B cell (primary cell): ENCODE results near the gene CDK5RAP2.

DNA sequence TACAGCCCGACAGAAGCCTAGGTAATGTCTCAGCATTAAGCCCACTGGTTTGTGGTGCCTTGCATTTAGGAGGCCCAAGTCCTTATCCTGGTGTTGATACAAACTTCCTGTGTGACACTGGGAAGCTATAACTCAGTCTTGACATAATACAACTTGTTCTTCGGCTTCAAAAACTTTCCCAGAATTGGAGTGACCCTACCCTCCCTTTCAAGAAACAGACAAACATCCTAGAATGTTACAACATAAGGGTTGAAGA, 21.1 kb downstream of the TLR4 start:
- PRO-cap = no peak
- CAGE, long polyA plus RNA = no peak

DNA sequence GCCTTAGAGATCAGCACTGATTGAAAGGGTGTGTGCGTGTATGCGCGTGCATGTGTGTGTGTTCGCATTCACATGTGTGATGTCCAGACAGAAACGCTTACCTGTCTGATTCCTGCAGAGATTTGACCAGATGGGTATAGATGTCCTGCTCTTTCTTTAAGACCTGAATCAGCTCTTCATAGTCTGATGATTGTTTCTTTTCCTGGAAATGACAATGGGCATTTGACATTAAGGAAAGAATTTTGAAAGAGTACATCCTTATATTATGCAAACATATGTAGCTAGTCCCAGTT, 102.8 kb downstream of the CDK5RAP2 start:
- PRO-cap = no peak
- CAGE, long polyA plus RNA = no peak

DNA sequence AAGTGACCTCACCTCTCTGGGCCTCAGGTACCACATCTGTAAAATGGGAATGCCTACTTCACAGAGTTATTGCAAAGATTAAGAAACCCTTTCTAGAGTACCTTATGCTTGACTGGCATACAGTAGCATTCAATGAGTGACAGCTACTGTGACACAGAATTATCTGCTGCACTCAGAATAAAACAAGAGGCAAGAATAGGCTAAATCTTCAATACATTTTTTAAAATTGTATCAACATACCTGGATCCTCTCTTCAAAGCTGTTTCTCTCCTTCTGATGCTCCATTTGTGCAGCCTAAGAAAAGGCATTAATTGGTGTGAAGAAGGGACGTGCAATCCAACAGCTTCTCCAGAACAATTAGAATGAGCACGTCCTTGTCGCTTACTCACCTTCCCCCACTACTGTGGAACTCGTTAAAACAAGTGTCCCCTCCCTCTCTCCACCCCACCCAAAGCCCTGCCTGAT, 51.4 kb downstream of the CDK5RAP2 start:
- PRO-cap = no peak
- CAGE, long polyA plus RNA = no peak

DNA sequence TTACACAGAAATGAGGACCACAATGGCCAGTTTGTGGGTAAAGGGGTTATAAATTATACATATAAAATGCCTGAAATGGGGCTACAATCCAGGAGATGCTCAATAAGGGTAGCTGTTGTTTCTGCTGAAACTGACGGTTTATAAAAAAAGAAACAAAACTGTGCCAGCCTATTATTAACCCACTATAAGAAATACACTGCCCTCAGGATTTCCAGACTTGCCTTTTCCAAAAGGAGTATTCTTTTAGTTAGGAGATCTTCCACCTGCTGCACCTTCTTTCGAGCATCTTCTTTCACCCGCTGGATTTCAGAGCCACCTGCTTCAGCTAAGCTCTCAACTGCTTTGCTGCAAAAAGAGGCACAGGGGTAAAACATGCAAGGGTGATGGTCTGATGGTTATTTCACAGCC, 41.1 kb downstream of the CDK5RAP2 start:
- PRO-cap = no peak
- CAGE, long polyA plus RNA = no peak

DNA sequence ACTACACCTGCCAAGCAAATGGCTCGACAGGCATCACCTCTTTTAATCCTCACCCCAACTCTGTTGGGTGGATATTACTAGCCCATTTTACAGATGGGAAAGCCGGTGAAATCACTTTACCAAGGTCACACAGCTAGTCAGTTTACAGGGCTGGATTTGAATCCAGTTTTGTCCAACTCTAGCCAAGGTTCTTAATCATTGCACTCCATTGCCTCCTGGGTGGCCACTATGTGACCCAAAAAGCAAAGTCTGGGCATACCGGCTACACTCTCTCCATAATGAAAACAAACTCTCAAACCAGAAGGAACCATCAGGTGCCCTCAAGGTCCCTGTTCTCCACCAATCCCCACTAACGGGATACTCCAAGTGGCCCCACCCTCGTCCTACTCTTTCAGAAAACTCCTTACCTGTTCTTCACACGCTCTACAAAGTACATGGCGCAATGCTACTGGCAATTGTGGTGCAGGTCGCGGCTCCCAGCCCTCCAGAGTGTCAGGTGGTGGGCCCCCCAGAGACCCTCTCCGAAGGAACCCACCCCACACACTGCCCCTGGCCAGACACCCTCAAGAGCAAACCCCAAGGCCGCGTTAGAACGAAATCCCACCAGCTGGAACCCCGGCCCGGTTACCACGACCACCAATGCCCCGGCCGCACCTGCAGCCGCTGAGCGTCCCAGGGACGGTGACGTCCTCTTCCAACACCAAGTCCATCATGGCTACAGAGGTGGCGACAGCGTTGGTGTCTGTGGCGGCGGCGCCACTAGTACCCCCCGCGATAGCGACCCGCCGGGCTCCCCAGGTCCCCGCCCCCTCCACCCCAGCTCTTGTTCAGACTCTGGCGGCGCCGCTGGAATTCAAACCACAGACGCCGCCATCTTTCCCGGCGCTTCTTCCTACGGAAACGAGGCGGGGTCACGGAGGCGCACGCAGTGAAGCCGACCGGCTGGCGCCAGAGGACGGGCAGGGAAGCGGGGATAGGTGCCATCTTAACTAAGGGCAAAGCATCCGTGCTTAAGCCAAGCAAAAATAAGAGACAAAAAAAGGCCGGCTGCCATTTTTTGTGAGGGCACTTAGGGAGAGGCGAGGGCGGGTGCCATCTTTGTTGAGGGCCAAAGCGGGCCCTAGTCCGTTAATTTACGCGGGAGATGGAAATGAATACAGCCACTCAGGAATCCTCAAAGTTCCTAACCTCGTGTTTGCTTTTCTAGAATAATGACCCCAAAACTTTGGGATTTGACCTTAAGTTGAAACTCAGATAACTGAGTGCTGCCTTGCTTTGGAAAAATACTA, at the start of gene CDK5RAP2:
Gene CDK5RAP2 (minus strand): TSS at position 902 of the 1,289 bp plus-strand sequence.
- PRO-cap = bidirectional peak, plus-strand start at position 733 of the sequence, minus-strand start at position 715 of the sequence; bidirectional peak, plus-strand start at position 1,067 of the sequence, minus-strand start at position 894 of the sequence
- CAGE, long polyA plus RNA = no peak

DNA sequence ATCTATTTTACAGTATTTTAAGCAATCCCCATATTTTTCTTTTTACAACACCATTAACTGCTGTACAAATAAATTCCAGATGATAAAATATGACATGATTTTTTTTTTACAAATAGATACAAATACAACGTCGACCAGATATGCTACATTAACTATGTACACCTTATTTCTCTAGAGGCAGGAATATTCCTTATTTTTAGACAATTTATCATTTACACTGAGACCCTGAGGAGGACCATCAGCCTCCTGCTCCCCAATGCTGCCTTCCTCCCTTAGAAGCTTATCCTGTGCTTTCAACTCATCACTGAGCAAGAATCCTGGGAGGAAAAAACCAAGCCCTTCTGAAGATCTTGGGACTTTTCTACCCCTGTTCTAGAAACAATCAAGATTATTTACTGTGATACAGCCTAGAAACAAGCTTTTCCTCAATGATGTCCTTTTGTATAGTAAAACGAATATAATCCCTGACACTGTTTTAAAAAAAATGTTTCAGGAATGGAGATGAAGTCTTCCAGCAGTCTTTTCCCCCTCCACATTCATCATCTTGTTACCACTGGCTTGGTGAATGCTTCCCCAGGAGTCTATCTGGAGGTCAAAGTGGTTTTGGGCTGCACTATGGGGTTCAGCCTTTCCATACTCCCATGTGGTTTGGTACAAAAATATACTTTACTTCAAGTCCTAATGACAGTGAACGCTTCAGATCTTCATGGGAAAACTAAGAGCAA, 24.5 kb upstream of the CDK5RAP2 start:
- PRO-cap = no peak
- CAGE, long polyA plus RNA = no peak

- PRO-cap = no peak
- CAGE, long polyA plus RNA = no peak
These were observed 29.1 kb upstream of the CDK5RAP2 start for GRCh38 chr9:120608804-120609658.

DNA sequence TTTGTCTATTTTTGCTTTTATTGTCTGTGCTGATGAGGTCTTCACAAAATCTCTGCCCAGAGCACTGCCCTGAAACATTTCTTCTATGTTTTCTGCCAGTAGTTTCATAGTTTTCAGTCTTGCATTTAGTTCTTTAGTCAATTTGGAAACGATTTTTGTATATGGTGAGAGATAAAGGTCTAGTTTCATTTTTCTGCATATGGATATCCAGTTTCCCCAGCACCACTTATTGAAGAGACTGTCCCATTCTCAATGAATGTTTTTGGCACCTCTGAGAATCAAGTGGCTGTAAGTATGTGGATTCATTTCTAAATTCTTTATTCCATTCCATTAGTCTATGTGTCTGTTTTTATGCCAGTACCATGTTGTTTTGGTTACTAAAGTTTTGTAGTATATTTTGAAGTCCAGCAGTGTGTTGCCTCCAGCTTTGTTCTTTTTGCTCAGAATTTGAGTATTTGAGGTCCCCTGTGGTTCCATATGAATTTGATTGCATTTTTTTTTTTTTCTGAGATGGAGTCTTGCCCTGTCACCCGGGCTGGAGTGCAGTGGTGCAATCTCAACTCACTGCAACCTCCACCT, 51.1 kb upstream of the CDK5RAP2 start:
- PRO-cap = no peak
- CAGE, long polyA plus RNA = no peak

DNA sequence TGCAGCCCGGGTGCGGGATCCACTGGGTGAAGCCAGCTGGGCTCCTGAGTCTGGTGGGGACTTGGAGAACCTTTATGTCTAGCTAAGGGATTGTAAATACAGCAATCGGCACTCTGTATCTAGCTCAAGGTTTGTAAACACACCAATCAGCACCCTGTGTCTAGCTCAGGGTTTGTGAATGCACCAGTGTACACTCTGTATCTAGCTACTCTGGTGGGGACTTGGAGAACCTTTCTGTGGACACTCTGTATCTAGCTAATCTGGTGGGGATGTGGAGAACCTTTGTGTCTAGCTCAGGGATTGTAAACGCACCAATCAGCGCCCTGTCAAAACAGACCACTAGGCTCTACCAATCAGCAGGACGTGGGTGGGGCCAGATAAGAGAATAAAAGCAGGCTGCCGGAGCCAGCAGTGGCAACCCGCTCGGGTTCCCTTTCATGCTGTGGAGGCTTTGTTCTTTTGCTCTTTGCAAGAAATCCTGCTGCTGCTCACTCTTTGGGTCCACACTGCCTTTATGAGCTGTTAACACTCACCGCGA, 32.6 kb upstream of the MEGF9 start:
- PRO-cap = no peak
- CAGE, long polyA plus RNA = no peak

DNA sequence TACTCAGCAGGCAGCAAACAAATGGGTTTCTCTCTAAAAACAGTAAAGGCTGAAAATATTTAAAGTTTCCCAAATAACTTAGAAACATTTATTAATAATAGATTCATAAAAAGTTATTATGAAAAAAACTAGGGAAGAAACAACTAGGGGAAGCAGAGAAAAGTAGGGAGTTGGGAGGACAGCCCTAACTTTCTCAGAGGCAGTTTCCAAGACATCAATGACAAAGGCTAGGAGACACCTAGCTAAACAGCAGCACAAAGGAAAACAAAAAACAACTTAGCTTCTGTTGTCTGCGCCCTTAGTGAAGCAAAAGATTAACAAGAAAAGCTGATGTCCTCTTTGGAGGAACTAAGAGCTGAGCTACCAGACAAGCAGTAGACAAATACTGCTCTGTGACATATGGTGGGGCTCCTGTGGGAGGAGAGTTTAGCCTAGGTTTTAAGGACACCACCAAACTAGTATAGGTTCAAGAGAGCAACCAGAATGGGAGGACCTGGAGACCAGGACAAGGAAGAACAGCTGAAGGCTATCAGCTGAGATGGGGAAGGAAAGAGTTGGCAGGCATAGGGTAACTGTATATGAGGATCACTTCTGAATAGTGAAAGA, 27.4 kb downstream of the FBXW2 start:
- PRO-cap = no peak
- CAGE, long polyA plus RNA = no peak

DNA sequence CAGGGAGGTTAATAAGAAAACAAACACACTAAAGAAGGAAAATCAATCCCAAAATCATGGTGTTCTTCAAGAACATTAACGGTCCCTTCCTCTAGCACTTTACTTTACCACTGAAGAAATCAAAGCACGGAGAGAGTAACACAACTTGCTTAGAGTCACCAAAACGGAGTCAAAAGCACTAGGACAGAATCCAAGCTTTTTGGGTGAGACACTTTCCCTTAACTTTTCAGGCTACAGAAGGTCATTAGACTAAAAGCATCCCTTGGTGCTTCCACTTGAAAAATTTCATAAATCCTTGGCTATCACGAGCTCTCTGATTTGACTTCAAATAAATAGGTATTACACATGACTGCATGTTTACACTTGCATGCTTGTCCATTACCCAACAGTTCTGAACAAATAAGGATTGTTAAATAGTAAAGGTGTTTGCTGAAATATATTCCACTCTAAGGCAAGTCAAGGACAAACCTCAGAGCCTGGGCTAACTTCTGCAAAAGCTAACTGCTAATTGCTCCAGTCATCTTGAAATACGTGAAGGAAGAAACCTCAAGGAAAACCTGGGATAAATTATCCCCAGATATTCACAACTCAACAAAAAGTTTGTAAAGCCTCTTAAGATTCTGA, 14.5 kb downstream of the FBXW2 start:
- PRO-cap = no peak
- CAGE, long polyA plus RNA = no peak

DNA sequence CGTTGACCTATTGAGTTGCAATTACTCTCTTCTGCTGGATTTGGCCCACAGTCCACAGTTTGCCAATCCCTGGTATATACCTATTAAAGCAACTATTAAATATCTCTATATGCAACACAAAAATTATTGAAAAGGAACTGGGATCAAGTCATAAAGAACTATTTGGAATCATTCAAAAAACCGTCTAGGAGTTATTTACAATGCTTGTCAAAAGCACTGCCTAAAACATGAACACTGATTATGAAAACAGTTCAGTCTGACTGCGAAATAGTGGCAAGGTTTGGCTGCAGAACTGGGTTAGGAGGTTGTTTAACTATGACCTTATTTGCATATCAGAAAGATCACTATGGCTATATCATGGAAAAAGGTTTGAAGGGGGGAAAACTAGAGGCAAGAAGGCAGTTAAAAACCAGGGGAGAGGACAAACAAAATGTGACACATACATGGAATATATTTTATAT, 12.0 kb downstream of the FBXW2 start:
- PRO-cap = no peak
- CAGE, long polyA plus RNA = no peak

- PRO-cap = no peak
- CAGE, long polyA plus RNA = no peak
These were observed 14.8 kb upstream of the PSMD5 start for GRCh38 chr9:120857113-120858377.

GRCh38 chr9:120877819-120878080, 762 bp upstream of the PHF19 start:
- PRO-cap = no peak
- CAGE, long polyA plus RNA = no peak

GRCh38 chr9:120890111-120890794, 13.3 kb upstream of the PHF19 start:
- PRO-cap = no peak
- CAGE, long polyA plus RNA = no peak

DNA sequence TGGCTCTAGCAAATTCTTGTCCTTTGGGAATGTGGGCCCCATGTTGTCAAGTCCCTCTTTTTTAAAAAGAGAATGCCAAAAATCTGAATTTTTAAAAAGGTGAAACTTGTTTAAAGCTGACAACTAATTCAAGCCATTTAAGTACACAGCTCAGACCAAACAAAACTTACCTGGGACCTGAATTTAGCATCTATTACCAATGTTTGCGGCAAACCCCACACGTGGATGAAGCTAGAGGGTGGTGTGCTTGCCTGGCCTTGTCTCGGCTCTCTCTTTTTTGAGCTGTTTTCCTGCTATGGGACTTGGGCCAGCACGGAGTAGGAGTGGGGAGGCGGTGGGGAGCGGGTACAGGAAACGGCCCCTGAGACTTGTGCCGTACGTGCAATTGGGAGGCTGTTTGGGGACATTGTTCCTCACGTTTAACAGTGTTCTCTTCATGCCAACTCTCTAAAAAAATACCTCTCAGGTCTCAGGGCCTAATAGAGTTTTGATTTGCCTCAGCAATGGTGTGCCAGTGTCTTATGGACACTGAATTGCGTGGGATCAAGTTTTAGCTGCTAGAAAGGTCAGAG, 15.1 kb upstream of the PHF19 start:
- PRO-cap = no peak
- CAGE, long polyA plus RNA = no peak

DNA sequence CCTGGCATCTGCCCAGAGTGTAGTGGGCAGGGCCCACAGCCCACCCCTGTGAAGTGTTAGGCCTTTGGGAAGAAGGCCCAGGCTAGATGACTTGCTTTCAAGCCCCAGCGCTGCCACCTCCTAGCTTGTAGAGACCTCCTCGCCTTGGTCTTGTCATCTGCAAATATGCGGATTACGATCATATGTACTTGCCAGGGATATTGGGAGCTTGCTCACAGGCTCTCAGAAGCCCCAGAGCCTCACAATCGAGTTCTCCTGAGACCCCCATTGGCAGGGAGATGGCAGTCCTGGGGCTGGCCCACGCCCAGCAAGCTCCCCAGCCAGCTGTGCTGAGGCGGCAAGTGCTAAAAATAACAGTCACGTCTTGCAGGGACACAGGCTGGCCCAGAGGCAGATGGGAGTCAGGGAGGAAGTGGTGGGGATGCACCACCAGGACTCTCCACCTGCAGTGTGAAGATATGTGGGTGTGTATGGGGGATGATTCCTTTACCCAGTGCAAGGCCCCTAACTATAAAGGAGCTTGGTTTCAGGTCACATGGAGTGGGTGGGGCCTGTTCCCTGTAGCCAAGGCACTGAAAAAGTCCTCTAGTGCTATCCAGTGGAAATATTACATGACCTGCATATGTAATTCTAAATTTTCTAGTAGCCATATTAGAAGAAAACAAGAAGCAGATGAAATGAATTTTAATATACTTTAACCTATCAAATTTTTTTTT, 20.1 kb upstream of the PHF19 start:
- PRO-cap = no peak
- CAGE, long polyA plus RNA = no peak

- PRO-cap = bidirectional peak, plus-strand start at chr9:120904313, minus-strand start at chr9:120904034
- CAGE, long polyA plus RNA = no peak
These were observed 22.4 kb downstream of the TRAF1 start for GRCh38 chr9:120903850-120905025.

- PRO-cap = no peak
- CAGE, long polyA plus RNA = no peak
These were observed 10.0 kb downstream of the TRAF1 start for GRCh38 chr9:120916431-120917135.

DNA sequence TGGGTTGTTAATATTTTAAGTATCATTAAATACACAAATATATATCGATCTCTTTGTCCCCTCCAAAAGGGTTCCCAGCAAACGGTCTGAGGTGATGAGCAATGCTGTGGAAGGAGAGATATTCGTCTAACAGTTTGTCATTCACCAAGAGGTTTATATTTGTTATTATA, 1.3 kb downstream of the TRAF1 start:
- PRO-cap = no peak
- CAGE, long polyA plus RNA = no peak